Fibroblast of villous mesenchyme (primary cell): ENCODE results near the genes GJA5, GPR89B and FCGR1A.

DNA sequence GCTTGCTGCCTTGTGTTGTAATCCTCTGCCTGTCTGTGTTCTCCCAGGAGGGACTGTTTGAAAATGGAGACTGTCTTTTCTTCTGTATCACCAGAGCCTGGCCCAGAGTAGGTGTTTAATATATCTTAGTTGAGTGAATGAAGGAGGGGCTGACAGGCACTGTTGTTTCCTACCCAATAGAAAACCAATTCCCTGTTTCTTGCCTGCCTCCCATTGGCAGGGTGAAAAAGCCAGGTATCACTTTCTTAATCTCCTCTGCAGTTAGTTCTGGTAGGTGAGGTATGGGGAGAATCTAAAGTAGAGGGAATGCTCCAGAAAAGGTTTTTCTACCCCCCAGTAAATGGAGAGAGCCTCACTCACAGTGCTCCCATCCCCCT is at the start of gene GJA5:
Gene GJA5, minus strand, starts transcription at position 92 of the 377 bp plus-strand sequence.
- CAGE, long polyA plus RNA: no peak

DNA sequence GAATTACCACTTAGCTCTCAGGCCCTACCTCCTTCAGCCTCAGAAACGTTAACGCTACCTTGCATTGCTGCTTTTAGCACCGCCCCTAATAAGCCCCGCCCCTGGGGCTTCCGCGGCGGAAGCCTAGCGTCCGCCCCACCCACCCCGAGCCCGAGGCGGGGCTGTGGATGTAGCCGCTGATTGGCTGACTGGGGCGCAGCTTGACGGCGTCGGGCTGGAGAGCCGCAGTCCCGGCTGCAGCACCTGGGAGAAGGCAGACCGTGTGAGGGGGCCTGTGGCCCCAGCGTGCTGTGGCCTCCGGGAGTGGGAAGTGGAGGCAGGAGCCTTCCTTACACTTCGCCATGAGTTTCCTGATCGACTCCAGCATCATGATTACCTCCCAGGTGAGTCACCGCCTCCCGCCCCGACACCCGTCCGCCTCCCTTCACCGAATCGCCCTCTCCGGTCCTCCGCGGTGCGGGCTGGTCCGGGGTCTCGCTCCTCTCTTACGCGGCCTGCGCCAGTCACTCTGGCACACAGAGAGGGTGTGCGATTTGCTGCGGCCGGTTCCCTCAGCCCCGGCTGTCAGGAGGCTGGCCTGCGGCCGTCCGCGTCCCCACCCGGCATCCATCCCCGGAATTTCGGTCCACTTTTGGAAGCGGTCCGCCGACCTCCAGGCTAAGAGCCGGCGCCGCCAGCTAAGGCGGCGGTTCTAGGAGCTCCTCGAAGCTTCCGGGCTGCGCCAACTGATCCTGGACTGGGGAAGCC is at the start of gene GPR89B:
Gene GPR89B, plus strand, starts transcription at position 225 of the 747 bp plus-strand sequence.
- CAGE, long polyA plus RNA: start-site peak on the plus strand centred at position 189 of the sequence, 20 bp wide, 11 and 11 reads in 2 replicates; start-site peak on the plus strand centred at position 290 of the sequence, 58 bp wide, 8 and 7 reads in 2 replicates

- CAGE, long polyA plus RNA: no peak
Observed at GRCh38 chr1:148049064-148049628, 102.9 kb downstream of the NBPF11 start.

- CAGE, long polyA plus RNA: no peak
Observed at GRCh38 chr1:148459624-148460077, 23.5 kb downstream of the PPIAL4G start.

DNA sequence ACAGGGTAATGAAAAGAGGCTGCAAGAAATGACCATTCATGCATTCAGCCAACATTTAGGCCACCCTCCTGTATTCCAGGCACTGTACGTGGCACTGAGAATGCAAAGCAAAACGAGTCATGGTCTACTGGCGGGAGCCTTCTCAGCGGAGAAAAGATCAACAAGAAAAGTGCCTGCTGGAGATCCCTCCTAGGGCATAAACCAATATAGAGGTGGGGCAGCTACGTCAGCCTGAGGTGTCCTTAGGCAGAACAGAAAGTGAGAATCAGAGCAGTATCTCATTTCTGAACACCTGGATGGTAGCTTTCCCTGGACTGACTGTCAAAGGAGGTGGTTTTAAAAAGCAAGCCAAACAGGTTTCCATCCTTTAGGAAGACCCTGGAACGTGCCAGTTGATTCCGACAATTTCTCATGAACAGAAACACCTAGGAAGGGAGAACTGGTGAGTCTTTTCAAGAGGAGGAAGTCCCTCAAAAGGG is 71.4 kb upstream of the NBPF9 start:
- CAGE, long polyA plus RNA: no peak

- CAGE, long polyA plus RNA: no peak
Observed at GRCh38 chr1:149472228-149472986, 2.4 kb upstream of the NBPF19 start.

- CAGE, long polyA plus RNA: no peak
Observed at GRCh38 chr1:149486936-149487549, 12.2 kb downstream of the NBPF19 start.

GRCh38 chr1:149554426-149555074 is 29.1 kb upstream of the PPIAL4C start:
- CAGE, long polyA plus RNA: no peak

- CAGE, long polyA plus RNA: no peak
Observed at GRCh38 chr1:149607698-149608398, 24.2 kb downstream of the PPIAL4C start.

DNA sequence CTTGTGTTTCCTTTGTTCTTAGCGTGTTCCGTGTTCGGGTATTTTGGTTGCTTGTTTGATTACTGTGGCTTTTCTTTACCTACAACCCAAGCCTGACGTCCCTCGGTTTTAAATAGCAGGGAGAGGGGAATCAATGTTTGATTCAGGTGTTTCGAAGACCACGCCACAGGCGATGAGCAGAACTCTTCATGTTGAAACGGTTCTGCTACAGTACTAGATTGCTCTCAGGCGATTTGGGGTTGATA is 24.8 kb downstream of the PPIAL4C start:
- CAGE, long polyA plus RNA: no peak

GRCh38 chr1:149631497-149631813 is 47.8 kb downstream of the PPIAL4C start:
- CAGE, long polyA plus RNA: no peak

GRCh38 chr1:149782529-149782922 is at the start of gene FCGR1A:
FCGR1A (plus strand) TSS chr1:149782694.
- CAGE, long polyA plus RNA: no peak

DNA sequence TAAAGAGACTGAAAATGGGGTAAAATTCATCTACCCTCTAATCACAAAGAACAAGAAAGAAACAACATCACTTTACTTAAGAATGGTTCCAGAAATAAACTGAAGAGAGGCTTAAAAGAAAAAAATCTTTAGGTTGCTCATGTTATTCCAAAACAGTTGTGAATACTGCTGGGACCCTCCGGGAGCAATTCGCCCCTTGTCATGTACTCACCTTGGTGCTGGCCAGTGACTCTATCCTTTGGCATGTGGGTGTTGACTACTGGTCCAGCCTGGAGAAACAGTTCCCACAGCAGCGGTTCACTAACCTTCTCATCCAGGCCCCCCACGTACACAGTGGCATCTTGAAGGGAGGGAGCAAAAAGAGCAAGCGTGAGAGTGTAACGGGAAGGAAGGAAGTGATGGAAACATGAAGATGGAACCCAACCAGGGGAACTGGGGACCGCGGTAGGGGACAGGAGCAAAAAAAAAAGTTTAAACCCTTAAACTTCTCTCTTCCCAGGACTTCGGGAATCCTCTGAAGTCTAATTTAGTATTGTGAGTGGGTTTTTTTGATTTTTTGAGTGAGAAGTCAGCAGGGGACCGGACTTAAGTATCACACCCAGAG is 546 bp downstream of the SF3B4 start:
- CAGE, long polyA plus RNA: no peak

DNA sequence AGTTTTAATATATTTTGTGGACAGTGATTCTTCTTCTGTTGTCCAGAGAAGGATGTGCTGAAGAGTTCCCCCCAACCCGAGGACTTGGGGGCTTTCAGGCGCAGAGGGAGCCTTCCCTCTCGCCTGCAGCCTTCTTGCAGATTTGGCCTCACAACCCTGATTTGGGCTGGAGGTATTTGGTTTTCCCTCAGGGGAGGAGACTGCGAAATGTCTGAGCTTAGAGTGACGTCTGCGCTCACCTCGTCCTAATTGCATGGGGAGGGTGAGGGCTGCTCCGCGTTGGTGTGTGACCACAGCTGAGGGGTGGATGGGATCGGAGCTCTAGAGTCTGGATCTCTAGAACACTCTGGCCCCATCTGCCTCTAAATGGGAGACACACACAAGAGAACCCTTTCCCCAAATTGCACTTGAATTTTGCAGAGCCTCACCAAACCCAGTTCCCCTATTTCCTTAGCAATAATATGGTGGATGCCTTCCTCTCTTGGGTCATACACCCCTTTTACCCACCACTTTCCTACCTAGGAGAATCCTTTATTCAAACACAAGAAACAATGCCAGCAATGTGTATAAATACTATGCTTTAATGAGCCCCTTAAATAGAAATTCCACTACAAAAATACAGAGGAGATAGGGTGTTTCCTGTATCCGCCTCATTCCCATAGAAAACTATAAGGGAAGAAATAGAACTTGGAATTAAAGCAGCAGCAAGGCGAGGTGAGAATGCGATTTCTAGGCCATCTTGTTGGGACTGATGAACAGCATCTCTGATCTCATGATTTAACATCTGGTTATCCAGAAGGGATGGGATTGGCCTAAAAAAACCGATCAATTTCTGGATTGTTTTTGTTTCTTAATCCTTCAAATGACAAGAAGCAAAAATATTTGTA is 730 bp upstream of the SF3B4 start:
- CAGE, long polyA plus RNA: no peak

DNA sequence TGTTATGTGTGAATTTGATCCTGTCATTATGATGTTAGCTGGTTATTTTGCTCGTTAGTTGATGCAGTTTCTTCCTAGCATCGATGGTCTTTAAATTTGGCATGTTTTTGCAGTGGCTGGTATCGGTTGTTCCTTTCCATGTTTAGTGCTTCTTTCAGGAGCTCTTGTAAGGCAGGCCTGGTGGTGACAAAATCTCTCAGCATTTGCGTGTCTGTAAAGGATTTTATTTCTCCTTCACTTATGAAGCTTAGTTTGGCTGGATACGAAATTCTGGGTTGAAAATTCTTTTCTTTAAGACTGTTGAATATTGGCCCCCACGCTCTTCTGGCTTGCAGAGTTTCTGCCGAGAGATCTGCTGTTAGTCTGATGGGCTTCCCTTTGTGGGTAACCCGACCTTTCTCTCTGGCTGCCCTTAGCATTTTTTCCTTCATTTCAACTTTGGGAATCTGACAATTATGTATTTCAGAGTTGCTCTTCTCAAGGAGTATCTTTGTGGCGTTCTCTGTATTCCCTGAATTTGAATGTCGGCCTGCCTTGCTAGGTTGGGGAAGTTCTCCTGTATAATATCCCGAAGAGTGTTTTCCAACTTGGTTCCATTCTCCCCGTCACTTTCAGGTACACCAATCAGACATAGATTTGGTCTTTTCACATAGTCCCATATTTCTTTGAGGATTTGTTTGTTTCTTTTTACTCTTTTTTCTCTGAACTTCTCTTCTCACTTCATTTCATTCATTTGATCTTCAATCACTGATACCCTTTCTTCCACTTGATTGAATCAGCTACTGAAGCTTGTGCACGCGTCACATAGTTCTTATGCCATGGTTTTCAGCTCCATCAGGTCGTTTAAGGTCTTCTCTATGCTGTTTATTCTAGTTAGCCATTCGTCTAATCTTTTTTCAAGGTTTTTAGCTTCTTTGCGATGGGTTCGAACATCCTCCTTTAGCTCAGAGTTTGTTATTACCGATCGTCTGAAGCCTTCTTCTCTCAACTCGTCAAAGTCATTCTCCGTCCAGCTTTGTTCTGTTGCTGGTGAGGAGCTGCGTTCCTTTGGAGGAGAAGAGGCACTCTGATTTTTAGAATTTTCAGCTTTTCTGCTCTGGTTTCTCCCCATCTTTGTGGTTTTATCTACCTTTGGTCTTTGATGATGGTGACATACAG is 19.8 kb upstream of the MTMR11 start:
- CAGE, long polyA plus RNA: no peak

GRCh38 chr1:149967244-149967634 is 30.6 kb upstream of the MTMR11 start:
- CAGE, long polyA plus RNA: no peak

GRCh38 chr1:150022360-150022765 is 11.8 kb upstream of the OTUD7B start:
- CAGE, long polyA plus RNA: no peak

DNA sequence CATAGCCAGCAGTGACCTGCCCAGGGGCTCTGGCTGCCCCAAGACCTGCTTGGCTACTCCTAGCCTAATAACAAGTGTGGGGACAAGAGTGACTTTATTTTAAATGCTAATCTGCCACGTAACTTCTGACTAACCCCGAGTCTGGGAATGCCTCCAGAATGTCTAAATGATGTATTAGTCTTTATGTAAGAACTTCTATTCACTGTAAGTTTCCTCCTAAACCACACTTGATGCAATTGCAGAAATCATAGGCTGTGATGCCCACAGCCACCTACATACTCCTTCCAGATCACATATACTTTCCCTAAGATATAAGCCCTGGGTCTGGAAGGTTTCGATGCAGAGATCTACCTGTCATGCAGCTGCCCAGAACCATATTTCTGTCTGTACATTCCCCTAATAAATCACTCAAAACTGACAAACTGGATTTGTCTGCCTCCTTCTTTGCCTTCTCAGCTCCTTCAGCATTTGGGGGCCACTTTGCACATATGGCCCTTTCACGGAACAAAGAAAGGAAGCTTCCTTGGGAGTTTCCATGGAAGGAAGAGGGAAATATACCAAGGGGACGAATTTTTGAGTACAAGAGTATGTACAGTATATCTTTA is 5.8 kb upstream of the VPS45 start:
- CAGE, long polyA plus RNA: no peak

DNA sequence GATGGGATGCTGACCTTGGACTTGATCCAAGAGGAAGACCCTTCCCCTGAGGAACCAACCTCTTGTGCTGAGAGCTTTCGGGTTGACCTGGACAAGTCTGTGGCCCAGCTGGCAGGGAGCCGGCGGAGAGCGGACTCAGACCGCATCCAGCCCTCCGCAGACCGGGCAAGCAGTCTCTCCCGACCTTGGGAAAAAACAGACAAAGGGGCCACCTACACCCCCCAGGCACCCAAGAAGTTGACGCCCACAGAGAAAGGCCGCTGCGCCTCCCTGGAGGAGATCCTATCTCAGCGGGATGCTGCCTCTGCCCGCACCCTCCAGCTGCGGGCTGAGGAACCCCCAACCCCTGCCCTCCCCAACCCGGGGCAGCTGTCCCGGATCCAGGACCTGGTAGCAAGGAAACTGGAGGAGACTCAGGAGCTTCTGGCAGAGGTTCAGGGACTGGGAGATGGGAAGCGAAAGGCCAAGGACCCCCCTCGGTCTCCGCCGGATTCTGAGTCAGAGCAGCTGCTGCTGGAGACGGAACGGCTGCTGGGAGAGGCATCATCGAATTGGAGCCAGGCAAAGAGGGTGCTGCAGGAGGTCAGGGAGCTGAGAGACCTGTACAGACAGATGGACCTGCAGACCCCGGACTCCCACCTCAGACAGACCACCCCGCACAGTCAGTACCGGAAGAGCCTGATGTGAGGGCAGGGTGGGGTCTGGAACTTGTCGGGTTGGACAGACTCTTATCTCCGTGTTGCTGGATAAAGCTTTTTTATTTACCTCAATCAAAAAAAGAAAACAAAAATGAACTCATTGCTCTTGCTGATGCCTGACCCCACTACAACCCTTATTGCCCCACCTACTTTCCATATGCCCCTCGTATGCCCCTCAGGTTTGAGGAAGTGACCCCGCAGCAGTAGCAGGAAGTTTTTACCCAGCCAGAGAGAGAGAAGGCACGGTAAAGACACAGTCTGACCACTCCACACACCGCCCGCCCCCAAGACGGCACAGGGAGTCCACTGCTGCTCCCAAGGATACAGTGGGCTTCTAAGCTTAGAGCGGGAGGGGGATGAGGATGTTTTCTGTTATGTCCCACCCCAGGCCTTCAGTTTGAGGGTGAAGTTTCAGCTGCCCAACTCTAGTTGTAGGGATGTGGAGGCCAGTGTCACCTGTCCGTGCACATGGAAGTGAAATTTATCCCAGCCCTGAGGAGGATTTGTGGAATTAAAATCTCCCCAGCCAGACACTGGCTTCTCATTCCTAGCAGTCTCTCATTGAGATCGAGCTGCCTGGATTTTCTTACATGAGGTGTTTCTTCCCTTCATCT is 9.6 kb downstream of the PLEKHO1 start:
- CAGE, long polyA plus RNA: no peak

- CAGE, long polyA plus RNA: no peak
Observed at GRCh38 chr1:150262296-150263071, 4.9 kb downstream of the CA14 start.